Neural progenitor cell (in vitro differentiated cells): Measurements from ENCODE around the gene FOXP1.

DNA sequence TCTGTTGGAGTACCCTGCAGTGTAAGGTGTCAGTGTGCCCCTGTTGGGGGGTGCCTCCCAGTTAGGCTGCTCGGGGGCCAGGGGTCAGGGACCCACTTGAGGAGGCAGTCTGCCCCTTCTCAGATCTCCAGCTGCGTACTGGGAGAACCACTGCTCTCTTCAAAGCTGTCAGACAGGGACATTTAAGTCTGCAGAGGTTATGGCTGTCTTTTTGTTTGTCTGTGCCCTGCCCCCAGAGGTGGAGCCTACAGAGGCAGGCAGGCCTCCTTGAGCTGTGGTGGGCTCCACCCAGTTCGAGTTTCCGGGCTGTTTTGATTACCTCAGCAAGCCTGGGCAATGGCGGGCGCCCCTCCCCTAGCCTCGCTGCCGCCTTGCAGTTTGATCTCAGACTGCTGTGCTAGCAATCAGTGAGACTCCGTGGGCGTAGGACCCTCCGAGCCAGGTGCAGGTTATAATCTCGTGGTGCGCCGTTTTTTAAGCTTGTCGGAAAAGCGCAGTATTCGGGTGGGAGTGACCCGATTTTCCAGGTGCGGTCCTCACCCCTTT lies 22.1 kb downstream of the MDFIC2 start:
- RAMPAGE, long total RNA: no peak

DNA sequence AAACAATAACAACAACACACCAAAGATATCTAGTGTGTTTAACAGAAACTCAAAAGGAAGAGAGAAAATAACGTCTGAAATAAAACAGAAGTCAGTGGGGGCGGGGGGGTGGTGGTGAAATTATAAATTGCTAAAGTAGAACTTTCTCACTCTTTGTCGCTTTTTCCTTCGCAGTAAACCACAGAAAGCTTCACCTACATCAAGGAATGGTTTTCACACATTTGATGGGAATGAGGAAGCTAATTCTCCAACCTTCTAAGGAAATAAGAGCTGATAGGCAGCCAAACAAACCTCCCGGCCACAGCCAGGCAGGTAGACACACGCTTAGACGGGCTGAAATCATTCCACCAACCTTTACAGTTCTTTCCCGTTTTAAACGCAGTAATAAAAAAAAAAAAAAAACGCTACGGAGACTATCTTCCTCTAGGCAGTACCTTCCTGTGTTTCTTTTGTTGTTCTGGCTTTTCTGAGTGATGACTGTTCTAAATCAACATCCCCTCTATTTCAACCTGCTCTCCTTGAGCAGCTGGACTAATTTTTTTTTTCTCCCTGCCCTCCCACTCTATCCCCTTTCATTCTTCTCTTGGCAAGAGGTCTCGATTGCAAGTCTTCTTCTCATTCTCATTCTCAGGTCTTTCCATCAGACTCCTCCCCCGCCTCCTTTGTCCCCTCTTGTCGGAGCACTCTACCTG lies 390.9 kb upstream of the MDFIC2 start:
- RAMPAGE, long total RNA: no peak

DNA sequence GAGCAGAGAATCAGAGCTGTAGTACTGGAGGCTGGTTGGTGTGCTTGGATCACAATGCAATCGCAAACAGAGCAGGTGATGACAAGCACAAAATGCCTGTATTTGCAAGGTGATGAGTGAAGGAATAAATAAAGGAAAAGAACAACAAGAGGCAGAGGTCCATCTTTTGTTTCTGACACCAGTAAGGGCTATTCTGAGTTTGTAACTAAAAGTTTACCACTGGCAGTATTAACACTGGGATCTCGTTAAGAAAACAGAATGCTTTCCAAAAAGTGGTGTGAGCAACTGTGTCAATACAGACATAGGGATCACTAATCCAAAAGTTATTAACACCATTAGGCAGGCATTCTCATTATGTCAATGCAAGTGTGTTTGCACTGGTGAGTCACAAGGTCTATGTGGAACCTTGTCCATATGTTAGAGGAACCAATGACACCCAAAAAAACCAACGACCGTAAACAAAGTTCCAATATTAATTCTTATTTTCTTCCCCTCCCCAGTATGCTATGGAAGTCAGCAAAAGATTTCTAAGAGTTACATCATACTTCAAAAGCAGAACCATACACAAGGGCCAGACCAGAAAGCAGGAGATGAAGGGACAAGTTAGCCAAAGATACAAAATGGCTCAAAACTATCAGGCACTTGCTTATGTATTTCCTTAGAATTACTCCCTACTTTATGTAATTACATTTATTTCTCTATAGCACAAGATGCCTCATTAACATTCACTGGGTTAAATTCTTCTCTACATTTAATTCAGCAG lies 556.5 kb downstream of the FOXP1 start:
- RAMPAGE, long total RNA: no peak

DNA sequence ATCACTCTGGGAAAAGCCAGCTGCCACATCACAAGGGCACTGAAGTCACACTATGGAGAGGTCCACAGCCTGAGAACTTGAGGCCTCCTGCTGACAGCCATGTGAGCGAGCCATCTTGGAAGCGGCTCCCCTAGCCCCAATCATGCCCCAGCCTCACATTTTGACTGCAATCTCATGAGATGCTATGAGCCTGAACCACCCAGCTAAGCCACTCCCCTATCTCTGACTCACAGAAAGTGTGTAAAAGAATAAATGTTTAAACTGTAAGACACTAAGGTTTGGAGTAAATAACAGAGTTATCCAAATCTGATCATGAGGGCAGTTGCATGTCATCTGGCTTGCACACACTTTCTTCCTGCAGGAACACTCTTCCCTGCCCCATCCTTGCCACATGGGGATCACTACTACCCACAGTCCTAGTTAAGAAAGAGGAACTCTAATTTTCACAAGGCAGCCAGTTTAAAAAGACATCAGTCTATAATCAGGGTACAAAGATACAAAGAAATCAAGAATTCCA lies 494.2 kb downstream of the FOXP1 start:
- RAMPAGE, long total RNA: no peak

GRCh38 chr3:71119977-71120554 lies 463.5 kb downstream of the FOXP1 start:
- RAMPAGE, long total RNA: no peak

DNA sequence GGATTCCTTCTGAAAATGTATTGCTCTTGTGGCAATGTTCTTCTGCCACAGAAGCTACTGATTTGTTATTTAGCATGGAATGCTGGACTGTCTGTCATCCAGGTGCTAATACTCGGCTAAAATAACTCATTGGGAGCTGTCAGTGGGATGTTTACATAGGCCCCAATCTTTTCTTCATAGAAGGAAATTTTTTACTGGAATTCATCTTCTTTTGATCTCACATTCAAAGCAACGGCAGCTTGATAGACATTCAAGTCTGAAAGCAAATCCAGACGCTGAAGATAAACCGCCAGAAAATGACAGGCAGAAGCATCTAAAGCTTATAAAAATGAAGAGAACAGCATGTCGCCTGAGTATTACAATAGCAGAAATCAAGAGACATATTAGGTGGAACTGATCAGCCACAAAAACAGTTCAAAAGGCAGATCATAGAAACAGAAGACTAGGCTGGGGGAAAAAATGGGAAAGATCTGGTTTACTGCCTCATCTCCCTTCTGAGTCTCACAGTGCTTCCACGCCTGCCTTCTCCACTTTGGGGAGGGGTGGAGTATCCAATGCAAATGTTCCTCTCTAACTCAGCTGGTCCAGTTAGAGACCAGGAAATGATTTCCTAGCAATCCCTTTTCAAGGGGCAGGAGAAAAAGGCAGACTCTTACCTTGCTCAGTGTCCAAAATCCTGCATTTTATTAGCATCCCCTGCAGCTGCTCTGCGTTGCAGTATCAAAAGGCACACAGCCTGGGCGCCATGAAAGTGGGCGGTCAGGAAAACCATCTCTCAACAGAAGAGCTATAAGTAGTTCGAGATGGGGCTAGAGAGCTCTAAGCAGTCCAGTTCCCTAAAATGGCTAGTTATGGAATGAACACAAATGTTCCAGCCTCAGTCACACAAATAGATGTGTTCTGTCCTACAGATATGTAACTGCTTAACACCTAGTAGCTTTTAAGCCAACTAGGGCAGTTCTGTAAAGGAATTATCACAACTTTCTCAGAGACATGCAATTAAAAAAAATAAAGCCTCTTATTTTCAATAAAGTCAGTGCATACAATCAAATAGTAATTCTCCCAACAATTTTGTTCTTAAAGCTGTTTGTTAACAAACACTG lies 451.7 kb downstream of the FOXP1 start:
- RAMPAGE, long total RNA: no peak

GRCh38 chr3:71168222-71168851 lies 415.2 kb downstream of the FOXP1 start:
- RAMPAGE, long total RNA: no peak

DNA sequence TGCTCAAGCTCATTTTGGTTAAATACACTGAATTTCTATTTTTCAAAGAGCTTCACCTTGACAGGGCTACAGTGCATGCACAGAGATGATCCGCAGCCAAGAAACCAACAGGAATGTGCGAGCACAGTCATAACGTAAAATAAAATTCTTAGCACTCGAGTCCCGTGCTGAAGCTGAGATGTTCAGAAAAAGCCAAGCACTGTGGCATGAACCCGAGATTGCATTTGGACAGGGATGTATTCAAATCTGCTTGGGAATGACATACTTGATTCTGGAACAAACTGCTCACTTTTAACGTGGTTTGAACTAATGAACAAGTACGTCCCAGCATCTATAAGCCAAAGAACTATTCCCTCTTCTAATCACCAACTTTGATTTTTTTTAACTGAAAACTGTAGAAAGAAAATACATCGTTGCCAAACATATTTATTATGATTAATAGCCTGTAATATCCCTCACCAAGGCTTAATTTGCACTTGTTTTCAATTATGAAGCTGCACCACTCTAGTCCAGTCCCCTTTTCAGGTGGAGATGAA lies 340.2 kb downstream of the FOXP1 start:
- RAMPAGE, long total RNA: no peak

DNA sequence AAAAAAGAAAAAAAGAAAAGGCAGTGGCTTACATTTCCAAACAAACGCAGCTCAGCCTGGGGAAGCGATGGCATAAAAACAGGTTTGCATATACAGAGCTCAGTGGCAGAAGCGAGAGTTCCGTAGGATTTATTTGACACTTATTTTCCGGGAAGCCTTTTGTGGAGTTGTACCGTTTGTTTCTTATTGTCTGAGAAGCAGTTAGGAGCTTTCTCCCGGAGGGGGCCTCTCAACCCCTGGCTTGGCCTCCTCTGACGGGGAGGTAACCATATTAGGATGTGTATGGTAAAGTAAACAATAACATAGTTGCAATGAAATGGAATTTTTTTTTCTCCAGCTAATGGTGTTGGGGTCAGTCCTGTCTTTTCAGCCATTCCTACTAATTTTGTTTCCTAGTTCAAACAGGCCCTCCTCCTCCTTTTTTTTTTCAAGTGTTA lies 338.5 kb downstream of the FOXP1 start:
- RAMPAGE, long total RNA: no peak

DNA sequence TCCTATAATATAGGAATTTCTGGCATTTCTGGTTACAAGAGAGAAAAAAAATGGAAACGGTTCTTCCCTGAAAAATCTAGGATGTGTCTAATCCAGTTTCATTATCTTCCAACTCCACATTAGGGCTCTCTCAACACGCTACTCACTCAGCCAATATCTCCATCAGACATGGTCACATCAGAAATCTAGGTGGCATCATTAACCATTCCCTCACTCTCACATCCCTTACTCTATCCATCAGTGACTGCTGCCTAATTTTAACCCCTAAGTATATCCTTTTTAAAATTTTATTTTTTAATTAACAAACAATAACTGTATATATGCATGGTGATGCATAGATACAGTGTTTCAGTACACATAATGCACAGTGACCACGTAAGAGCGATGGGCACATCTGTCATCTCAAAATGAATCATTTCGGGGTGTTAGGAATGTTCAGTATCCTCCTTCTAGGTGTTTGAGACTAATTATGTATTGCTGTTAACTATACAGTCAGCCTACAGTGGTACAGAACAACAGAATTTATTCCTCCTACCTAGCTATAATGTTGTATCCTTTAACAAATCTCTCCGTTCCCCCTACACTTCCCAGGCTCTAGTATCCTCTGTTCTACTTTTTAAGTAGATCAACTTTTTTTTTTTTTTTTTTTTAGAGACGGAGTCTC lies 307.1 kb downstream of the FOXP1 start:
- RAMPAGE, long total RNA: no peak

DNA sequence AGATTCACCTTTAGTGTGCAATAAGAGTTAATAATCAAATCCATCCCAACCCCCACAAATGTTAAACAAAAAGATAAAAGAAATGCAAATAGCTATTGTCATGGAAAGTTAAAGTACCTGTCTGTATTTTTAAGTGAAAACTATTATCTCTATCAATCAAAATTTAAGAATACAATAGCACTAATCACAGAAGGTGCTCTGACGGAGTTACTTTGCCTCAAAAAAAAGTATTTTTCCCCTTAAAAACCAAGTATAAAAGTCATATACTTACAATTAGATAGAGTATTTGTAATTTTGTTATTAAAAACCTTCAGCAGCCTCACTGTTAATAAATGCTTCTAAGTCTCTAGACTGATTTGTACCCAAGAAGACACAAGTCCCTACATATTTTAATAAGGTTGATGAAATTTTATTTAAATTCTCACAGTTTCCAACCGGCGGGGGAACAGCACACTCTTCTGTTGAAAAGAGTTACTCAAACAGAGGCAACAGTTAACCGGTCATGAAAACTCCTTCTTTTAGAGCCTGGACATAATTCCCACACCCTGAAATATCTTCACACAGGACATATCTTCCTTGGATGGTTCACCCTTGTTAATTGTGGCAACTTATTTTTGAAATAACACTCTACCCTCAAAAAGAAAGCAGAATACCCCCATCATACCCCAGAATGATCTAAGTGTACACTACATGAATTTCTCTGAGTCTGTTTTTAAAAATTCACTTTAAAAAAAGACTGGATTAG lies 278.9 kb downstream of the FOXP1 start:
- RAMPAGE, long total RNA: no peak

DNA sequence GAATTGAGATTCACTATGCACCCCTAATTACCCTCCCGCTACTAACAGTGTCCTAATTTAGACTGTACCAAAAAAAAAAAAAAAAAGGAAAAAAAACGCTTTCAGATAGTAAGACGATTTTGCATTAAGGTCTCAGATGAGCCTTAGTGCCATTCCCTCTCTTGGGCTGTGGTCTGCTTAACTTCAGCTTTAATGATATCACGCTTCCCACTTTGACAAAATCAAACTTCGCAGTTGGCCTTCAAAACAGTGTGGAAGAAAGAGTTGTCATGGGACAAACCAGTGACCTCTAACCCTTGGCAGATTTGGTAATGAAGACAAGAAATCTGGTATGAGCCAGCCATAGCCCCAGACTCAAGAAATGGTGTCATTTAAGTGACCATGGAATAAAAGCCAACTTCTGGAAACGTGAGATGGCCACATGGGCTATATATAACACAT lies 262.5 kb downstream of the FOXP1 start:
- RAMPAGE, long total RNA: no peak

- RAMPAGE, long total RNA: no peak
Measured at GRCh38 chr3:71372877-71373589, 210.5 kb downstream of the FOXP1 start.

DNA sequence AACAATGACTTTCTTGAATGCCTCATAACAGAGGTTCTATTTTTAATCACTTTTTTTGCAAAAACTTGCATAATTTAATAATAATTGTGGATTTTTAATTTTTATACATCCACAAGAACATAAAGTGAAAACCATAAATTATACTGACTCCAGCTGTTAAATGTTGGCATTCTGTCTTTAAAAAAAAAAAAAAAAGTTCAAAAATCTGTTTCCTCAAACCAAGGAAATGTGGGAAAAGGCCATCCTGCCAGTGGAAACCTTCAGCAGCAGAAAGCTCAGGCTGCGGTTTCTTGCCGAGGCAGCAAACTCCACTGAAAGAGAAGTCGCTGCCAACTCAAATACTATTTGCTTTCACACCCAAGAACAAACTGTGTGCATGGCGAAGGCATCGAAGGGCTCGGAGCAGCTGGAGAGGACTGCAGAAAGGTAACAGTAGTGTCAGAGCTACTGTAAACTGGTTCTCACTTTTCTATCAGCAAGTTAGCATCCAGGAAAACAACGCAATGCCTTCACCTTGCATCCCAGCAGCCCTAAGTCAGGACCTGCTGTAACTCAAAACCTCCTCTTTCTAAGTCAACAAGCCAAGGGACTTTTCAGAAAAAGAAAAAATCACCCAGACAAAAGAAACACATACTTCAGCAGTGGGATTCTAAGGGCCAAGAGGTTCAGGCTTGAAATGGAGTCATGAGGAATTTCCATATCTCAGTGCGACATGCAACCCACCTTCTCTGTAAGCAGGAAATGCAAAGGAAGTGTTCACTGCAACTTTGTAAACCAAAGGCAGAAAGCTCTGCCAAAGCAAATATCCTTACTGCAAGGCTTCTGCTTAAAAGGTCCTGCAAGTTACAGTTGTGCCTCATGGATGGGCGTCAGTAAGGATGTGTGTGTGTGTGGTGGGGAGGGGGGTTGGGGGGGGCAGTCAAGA lies 193.6 kb downstream of the FOXP1 start:
- RAMPAGE, long total RNA: no peak

GRCh38 chr3:71432194-71433209 lies 151.0 kb downstream of the FOXP1 start:
- RAMPAGE, long total RNA: no peak

- RAMPAGE, long total RNA: no peak
Measured at GRCh38 chr3:71455966-71456563, 127.5 kb downstream of the FOXP1 start.

DNA sequence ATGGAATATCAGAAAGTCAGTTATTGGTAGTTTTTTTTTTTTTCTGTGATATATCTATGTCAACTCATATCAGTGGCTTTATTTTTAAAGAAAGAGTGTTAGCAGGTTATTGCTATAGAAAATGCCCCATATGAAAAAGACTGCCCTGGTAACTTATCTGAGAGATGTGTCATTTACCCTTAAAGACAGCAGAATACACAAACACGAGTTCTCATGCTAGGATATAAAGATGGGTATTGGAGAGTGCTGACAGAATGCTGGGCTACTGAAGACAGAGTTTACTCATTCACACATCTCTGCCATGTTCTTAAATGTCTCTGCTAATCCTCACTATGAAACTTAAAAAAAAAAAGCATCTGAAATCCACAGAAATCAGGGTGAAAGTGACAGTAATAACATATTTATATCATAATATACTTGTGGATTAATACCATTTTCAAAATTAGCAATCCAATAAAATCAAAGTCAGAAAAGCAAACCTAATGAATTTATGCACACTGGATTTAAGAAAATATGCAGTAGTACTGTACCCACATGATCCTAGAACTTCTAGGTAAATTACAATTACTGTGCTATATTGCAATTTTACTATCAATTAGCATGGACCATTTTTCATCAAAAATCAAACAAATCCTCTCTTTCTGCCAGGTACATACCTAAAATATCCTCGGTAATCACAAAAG lies 126.6 kb downstream of the FOXP1 start:
- RAMPAGE, long total RNA: no peak

GRCh38 chr3:71478545-71479218 lies 104.8 kb downstream of the FOXP1 start:
- RAMPAGE, long total RNA: no peak

DNA sequence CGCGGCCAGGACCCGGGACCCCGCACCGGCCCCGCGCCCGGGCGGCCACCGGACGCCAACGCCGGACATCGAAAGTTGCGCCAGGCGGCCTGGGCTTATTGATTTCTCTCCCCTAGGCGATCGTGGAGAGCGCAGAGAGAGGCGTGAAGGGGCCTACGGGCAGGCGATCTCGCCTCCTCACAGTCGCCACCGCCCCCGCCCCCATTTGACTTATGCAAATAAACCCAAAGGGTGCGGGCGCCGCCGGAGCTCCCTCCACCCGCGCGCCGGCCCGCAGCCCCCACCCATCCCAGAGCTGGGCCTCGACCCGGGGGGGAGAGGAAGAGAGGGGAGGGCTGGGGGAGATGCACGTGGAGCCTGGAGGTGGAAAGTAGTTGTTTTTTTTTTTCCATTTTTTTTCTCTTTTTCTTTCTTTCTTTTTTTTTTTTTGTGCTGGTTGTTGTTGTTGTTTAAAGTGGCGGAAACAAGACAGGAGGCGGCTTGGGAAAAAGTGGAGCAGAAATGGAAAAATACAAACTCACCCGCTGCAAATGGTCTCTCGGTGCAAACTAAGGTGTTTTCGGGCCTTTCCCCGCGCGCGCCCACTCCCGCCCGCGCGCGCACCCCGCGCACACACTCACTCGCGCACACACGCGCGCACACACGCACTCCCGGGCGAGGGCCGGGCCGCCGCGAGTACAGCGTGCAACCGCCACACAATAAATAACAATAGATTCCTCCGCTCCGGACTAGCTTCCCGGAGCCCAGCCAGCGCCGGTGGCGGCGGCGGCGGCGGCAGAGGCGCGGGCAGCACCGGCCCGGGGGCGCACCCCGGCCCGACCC lies at the start of gene FOXP1:
Gene FOXP1, minus strand, starts transcription at position 679 of the 822 bp plus-strand sequence.
- RAMPAGE, long total RNA: no peak

DNA sequence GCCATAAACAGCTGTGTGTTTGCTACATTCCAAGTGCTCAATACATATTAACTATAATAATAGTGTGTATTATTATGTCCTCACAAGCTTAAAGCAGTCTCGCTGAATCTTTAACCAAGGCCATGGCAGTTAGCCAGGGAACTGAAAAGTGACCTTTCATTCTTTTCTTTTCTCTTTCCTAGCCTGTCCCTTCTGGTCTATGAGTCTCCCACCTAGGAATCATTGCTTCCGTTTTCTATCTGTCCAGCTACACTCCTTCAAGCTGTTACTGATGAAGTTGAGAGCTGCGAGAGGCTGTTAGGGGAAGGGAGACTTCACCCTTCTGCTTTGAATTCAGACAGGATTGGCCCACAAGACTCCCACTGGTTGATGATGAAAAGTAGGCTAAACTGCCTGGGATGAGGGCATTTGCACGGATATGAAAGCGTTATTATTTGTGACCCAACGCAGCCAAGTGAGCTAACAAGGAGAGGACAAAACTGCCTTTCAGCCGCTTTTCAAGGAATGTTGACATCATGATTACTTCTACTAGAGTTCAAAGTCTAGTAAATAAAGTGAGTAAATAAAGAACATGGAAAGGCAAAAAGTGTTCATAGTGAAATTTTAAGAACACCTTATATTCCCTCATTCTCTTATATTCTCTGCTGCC lies 30.2 kb downstream of the EIF4E3 start:
- RAMPAGE, long total RNA: no peak